ENCODE data around the genes GLUL and RGS16.

- RRBS, 2 experiments: no CpG with 5 or more reads among the region's 5 CpGs
Observed at GRCh38 chr1:181044432-181044970, 10.7 kb downstream of the MR1 start.

DNA sequence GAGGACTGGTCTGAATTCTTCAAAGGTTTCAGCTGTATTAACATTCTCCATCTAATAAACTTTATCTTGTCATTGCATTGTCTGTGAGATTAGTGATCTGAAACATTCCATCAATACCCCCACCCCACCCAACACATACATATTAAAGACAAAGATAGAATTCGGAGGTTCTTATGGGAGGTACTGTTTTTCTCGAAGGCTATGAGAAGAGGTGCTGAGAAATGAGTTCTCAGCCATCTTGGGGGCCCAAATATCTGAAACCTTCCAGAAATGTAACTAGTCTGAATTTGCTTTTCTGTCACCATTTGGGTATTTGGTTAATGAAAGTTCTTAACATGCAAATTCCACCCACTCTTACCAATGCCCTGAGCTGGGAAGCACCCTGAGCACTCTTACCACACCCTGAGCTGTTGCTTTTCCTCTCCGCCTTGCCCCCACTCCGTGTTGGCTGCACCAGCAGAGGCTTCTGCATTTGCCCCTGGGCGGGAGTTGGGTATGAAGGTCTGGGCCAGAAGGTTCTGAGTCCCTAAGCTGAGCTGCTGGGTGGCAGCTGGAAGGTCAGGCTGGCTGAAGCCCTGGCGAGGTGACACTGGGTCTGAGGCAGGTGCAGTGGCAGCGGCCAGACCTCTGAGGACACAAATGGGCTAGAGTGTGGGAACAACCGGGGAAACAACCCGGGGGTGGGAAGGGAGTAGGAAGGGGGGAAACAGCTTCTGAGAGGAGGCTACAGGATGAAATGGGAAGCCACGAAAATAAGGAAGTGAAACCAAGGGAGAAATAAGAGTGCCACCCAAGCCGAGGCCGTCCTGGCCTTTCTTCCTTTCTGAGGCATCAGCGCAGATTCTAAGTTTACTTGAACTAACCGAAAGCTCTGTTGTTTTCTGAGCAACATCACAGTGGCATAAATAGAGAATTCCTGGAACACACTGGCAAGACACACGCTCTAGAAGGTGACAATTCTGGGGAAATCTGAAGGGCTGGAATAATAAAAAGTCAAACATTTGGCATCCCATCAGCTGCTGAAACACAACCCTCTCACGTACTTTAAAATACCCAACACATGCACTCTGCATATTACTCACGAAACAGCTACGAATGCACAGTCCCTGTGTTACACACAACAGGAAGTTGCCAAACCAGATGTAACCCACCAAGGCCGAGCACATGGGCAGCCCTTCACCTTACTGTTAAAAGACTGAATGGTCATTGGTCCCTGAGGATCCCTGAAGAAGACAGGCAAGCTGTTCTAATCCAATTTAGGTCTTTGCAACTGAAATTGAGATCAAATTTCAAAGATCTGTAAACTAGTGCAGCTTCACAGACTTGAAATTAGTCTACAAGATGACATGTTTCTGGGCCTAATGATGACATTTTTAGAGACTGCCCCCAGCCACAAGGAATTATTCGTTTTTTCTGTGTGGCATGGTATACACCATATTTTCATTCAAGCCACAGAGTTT, 26.1 kb upstream of the IER5 start:
- RRBS, 2 experiments: no CpG with 5 or more reads among the region's 20 CpGs

- RRBS, 2 experiments: no CpG with 5 or more reads among the region's 30 CpGs
Observed at GRCh38 chr1:181088199-181088582, 309 bp upstream of the IER5 start.

- RRBS, 2 experiments: 1 to 2% methylated on average over 19 of the region's 55 CpGs
Observed at GRCh38 chr1:181089003-181089403, 503 bp downstream of the IER5 start.

GRCh38 chr1:181104476-181105503, 16.3 kb downstream of the IER5 start:
- RRBS, 2 experiments: 5 to 15% methylated on average over 22 of the region's 94 CpGs

DNA sequence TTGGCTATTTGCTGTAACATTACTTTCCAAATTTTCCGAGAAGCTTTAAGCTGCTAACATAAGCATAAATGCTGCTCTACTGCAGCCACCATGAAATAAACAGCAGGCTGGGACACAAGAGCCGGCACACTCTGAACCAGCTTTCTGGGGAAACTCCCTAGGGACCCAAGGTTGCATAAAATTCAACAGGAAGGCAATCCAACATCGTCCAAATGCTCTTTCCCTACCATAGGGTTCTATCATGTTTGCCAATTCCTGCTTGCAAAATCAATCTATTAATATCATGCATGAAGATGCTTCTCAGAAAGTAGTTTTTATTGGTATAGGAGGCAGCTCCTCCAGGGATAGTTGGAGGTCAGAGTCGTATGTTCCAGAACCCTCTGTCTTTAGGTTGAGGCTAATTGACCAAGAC, 136.1 kb upstream of the ZNF648 start:
- RRBS, 2 experiments: no CpG with 5 or more reads among the region's 4 CpGs

- RRBS, 2 experiments: no CpG with 5 or more reads among the region's 5 CpGs
Observed at GRCh38 chr1:182293093-182293660, 98.4 kb downstream of the GLUL start.

DNA sequence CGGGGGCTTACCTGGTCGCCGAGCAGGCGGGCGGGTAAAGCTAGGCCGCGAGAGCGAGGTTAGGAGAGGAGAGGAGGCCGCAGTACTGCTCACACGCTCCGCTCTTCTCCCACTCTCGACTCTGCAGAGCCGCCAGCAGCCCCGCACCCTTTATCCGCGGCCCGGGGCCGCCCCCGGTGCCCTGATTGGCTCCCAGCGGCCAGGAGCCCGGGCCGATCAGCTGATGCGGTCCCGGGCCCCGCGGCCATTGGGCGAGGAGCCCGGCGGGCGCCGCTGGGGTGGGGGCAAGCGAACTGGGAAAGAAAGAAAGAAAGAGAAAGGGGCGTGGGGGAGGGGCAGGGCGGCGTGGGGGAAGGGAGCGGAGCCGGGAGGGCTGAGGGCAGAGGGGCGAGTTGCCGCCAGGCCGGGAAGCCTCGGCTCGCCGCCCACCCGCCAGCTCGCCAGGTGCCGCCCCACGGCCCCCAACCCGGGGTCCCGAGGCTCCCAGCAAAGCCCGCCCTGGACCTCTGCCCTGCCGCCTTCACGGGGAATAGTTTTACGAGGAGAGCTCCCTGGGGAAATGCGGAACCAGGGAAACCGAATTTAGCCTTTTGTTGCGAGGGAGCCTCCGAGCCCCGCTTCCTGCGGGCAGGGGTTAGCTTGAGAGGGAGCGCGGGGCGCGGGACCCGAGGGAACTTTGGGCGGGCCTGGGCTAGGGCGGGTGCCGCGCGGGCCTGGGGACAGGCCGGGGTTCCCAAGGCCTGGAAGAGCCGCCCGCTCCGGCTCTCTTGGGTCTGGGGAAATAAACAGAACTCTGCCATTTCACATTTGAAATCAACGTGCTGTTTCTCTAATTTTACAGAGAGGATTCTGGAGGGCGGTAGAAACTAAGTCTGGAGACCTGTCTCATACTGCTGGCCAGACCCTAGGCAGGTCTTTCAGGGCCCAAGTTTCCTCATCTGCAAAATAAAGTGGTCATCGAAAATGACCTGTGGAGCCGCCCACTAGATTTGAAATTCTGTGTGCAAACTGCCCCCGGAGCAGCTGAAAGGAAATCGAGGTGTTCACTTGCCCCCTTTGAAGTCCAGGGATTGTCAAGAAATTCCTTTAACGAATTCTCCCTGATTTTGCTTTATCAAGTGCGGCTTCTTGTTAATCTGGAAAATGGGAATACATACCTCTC, at the start of gene GLUL:
GLUL (minus strand) TSS at position 123 of the 1,162 bp plus-strand sequence.
- RRBS, 2 experiments: 3% methylated on average over 17 of the region's 81 CpGs

DNA sequence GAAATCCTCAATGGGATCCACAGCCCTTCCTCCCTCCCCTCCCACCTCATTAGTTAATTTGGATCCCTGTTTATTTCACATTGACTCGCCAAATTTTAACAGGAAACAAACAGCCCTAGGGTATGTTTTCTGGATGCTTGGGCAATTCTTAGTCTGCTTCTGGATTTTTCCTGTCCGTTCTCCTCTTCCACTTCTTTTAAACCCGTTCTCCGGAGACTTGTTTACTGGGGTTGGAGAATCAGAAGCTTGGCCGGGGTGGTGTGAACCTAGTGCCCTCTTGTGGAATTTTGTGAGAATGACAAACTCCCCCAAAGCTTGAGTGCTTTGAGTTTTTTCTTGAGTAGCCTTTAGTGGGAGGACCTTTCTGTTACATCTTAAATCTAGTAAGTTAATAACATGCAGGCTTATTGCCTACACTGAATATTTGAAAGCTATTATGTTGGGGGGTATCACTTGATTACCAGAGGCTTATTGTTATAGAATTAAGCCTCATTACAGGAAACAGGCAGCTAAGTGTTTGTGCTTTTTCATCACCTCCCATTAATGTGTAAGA, 3.8 kb downstream of the TEDDM1 start:
- RRBS, 2 experiments: no CpG with 5 or more reads among the region's 5 CpGs

GRCh38 chr1:182602384-182603683, 1.4 kb downstream of the RGS16 start:
- RRBS, 2 experiments: no CpG with 5 or more reads among the region's 13 CpGs

- RRBS, 2 experiments: no CpG with 5 or more reads among the region's 56 CpGs
Observed at GRCh38 chr1:182603684-182604936, at the start of gene RGS16. TSS of gene RGS16 (minus strand) at chr1:182604389.

- RRBS, 2 experiments: no CpG with 5 or more reads among the region's 6 CpGs
Observed at GRCh38 chr1:182676389-182676928, 7.9 kb downstream of the RGS8 start.

- RRBS, 2 experiments: no CpG with 5 or more reads among the region's 8 CpGs
Observed at GRCh38 chr1:182855128-182855740, 16.1 kb downstream of the DHX9 start.

GRCh38 chr1:182858427-182859694, 19.7 kb downstream of the DHX9 start:
- RRBS, 2 experiments: no CpG with 5 or more reads among the region's 9 CpGs

DNA sequence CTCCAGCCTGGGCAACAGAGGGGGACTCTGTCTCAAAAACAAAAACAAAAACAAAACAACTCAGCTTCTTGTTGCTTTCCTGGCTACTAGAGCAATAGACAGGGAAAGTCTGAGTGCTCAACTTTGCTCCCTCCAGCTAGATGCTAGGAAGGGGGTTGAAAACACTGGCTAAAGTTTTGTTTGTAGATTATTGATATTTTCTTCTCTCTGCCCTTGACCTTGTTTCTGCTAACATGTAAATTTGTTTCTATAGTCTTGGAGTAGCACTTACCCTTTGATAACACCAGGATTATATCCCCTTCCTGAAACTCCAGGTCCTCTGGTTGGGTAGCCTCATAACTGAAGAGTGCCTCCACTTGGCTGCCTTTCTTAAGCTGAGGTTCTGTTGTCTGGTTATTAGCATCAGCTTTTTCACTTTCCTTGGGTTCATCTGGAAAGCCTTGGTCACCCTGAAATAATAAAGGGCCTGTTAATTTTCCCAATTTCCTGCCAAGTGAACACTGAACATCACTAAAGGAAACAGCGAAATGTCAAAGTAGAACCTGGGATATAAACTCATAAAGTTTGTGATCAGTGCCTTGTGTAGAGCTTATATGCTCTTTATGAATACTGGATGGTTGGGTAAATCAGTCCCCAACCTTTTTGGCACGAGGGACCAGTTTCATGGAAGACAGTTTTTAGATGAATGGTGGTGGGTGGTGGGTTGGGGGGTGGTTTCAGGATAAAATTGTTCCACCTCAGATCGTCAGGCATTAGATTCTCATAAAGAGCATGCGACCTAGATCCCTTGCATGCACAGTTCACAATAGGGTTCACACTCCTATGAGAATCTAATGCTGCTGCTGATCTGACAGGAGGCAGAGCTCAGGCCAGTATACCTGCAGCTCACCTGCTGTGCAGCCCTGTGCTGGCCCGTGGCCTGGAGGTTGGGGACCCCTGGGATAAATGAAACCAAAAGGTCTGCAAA, 30.2 kb downstream of the NCF2 start:
- RRBS, 2 experiments: no CpG with 5 or more reads among the region's 5 CpGs

DNA sequence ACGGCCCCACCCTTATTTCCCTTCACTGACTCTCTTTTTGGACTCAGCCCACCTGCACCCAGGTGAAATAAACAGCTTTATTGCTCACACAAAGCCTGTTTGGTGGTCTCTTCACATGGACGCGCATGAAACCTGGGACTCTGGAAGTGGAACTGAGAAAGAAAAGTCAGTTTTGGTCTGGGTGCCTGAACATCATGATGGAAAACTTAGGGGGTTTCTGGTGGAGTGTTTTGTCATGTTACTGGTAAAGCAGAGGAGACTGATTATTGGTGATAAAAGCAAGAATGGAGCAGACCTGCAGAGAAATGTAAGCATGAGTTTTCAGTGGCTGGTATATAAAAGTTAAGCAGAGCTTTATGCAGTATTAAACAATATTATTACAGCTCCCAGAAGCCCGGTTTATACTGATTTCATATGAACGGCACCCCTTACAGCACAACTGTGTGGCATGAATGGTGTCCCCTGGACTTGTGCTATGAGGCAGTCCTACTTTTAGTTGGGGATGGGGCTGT, 16.3 kb downstream of the ARPC5 start:
- RRBS, 2 experiments: no CpG with 5 or more reads among the region's 5 CpGs

- RRBS, 2 experiments: 1 to 2% methylated on average over 8 of the region's 25 CpGs
Observed at GRCh38 chr1:183634872-183635371, 661 bp downstream of the ARPC5 start.

DNA sequence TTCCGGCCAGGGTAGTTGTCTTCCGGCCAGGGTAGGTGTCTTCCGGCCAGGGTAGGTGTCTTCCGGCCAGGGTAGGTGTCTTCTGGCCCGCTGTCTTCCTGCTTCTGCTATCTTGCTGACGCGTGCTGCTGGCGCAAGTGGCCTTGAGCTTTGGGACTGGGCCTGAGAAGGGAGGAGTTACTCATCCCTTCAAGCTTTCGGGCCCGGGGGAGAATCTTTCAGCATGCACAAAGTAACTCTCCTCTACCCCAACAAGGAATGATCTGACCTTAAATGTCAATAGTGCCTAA, 65.5 kb downstream of the RGL1 start:
- RRBS, 2 experiments: no CpG with 5 or more reads among the region's 10 CpGs

- RRBS, 2 experiments: no CpG with 5 or more reads among the region's 4 CpGs
Observed at GRCh38 chr1:183904667-183905138, 99.8 kb downstream of the RGL1 start.

Measured in LNCaP clone FGC (cell line).